Metastatic Breast Carcinoma in the Brain (tissue), 10 donors: ENCODE measurements around a stretch of chr2.

DNA sequence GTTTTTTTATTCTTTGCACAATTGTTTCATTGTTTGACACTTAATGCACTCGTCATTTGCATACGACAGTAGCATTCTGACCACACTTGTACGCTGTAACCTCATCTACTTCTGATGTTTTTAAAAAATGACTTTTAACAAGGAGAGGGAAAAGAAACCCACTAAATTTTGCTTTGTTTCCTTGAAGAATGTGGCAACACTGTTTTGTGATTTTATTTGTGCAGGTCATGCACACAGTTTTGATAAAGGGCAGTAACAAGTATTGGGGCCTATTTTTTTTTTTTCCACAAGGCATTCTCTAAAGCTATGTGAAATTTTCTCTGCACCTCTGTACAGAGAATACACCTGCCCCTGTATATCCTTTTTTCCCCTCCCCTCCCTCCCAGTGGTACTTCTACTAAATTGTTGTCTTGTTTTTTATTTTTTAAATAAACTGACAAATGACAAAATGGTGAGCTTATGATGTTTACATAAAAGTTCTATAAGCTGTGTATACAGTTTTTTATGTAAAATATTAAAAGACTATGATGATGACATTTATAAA is 2.1 kb downstream of the RHOB start:
- PRO-cap, 10 experiments: peak in 1 of 10 experiments; most common plus-strand start position 361 of the sequence (in 1); most common minus-strand start position 332 of the sequence (in 1)

DNA sequence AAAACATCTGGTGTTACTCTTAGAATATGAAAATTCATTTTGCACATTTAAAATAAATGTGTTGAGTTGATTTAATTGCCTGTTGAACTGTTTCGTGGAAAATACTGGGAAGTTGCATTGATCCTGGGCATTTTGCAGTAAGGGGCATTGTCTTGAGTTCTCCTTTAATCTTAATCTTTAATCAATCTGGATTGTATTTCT is 4.2 kb downstream of the RHOB start:
- PRO-cap, 10 experiments: peak in 1 of 10 experiments; most common plus-strand start position 88 of the sequence (in 1)

DNA sequence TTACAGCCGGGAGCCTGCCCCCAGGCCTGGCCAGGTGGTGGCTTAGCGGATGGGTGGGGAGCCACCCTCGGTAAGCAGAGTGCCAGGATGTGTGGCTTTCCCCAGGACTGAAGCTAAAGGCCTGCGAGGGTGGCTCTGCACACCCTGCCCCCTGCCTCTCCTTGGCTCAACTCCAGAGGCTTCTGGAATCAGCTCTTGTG is 79.8 kb downstream of the RHOB start:
- PRO-cap, 10 experiments: peak in 2 of 10 experiments; most common minus-strand start position 109 of the sequence (in 1)

DNA sequence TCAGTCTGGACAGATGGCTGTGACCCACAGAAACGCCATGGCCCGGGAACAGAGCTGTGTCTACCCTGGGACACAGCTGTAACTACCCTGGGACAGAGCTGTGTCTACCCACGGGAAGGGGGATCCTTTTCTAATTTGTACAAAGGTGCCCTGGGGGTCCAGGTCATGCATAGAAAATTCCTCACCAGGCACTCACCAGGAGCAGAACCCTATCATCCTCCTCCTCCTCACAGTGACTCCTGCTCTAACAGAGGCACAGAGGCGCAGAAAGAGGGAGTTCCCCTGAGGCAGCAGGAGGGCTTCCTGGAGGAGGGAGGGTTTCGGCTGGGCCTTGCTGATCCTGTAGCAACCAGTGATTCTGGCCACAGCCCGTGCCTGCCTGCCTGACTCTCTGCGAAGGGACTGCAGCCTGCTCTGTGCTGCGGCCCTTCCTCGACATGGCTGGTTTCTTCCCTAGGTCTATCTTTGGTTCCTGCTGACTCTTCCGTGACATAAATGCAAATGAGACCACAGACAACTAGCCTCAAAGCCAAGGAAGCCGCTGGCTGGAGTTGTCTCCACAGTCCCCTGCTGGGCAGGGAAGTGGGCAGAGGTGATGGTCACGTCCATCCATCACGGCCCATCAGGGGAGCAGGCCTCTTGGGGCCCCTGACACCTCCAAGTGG is 55.6 kb downstream of the HS1BP3 start:
- PRO-cap, 10 experiments: peak in 10 of 10 experiments; most common plus-strand start position 562 of the sequence (in 6); most common minus-strand start position 404 of the sequence (in 3)

- PRO-cap, 10 experiments: no peak in any of the 10 experiments
Observed at GRCh38 chr2:20635614-20636165, 15.2 kb downstream of the HS1BP3 start.

DNA sequence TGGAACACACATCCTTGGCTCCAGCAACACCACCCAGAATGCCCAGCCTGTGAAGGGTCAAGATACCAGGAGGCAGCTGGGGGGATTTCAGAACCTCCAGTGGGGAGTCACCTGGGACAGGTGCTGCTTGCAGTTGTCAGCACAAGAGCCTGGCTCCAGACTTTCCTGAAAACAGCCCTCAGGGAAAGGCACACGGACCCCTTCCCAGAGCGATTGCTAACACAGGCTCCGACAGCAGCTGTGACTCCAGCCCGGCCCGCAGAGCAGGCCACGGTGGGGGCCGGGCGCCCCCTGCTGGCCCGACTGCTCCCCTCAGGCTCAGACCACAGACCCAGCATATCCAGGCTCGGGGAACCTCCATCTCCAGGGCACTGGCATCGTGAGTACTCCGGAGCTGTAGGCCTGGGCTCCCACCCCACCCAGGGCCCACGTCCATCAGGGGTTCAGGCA is 8.6 kb downstream of the HS1BP3 start:
- PRO-cap, 10 experiments: no peak in any of the 10 experiments

- PRO-cap, 10 experiments: no peak in any of the 10 experiments
Observed at GRCh38 chr2:20796465-20796918, 26.4 kb downstream of the LDAH start.

DNA sequence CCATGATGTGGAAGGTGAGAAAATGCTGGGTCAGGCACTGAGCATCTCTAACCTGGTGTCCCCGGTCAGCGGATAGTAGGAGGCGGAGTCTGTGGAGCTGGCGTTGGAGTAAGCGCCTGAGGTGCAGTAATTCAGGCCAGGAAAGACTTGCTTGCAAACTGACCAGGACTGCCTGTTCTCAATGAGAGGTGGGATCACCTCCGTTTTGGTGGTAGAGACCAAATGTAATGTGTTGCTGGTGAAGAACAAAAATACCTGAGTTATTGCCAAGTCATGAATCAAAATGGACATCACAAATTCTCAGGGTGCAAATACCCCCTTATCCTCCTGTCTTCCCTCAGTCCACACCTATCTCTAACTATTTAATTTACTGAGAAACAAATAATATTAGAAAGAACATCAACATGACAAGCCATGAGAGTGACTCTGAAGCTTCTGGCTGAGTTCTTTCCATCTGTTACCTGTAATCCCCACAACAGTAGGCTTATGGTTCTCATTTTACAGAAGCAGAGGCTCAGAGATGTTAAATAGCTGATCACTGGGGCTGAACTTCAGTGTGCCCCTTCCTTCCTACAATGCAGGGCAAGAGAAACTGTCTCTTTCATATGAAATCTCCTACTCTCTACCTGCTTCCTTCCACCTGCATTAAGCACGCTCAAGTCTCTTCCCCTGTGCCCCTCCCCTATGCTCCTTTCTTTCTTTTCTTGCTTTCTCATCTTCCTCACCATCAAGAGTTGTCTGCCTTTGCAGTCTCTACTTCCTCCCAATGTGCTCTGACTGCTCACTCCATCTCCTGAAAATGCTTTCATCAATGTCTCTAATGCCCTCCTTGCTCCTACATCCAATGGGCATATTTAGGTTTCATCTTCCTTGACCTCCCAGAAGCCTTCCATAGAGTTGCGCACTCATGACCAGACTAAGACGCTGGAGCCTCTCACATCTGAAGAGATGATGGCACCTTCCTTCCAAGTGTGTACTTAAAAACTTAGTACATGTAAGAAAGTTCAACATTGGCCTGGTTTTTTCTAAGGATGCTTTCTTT is 23.9 kb downstream of the APOB start:
- PRO-cap, 10 experiments: no peak in any of the 10 experiments

DNA sequence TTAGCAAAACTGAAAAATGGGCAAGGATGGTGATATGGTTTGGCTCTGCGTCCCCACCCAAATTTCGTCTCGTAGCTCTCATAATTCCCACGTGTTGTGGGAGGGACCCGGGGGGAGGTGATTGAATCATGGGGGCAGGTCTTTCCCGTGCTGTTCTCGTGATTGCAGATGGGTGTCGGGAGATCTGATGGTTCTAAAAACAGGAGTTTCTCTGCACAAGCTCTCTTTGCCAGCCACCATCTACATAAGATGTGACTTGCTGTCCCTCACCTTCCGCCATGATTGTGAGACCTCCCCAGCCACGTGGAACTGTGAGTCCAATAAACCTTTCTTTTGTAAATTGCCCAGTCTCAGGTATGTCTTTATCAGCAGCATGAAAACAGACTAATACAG is 4.0 kb downstream of the APOB start:
- PRO-cap, 10 experiments: no peak in any of the 10 experiments

DNA sequence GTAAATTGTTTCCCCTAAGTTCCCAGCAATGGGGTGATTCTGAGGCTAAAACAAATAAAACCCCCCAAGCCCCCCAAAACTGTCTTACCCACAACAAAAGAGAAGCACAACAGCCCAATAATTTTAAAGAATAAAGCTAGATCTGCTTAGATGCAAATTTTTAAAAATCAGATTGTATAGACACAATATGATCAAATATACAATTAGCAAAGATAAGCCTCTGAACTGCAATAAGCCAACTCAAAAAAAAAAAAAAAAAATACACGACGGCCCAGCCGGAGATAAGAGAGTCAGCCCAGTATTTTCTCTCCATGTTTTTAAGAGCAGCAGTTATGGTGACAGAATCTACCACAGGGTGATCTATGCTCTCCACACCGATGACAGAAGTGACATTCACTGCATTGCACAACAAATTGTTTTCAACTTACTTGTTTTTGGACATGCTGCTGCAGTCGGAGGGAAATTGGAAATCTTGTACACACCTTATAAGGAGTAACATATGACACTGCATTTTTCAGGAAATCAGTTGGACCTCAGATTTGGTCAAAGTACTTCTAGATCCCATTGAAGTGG is 23.1 kb upstream of the APOB start:
- PRO-cap, 10 experiments: no peak in any of the 10 experiments

DNA sequence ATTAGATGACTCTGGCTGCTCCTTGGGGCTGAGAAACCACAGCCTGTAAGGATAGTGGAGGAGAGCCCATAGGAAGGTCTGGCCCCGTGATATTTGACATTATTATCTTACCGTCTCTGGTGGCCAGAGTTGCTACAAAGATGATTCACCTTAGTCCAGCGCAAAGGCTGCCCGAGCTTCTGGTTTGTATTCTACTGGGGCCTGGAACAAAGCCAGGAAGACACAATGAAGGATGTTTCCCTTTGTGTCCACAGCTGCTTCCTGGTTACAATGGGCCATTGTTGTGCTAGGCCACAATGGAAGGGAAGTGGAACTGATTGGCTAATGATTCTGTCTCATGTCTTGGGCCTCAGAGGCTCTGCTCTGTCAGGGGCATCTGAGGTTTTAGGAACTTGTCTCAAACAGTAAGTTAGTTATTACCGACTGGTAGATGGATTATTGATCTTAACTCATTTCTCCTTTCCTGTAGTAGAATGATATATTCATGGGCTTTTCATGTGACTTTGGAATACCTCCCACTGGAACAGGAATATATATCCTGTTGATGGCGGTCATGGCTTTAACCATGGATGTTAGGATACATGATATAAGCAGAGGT is 132.3 kb downstream of the TDRD15 start:
- PRO-cap, 10 experiments: no peak in any of the 10 experiments

DNA sequence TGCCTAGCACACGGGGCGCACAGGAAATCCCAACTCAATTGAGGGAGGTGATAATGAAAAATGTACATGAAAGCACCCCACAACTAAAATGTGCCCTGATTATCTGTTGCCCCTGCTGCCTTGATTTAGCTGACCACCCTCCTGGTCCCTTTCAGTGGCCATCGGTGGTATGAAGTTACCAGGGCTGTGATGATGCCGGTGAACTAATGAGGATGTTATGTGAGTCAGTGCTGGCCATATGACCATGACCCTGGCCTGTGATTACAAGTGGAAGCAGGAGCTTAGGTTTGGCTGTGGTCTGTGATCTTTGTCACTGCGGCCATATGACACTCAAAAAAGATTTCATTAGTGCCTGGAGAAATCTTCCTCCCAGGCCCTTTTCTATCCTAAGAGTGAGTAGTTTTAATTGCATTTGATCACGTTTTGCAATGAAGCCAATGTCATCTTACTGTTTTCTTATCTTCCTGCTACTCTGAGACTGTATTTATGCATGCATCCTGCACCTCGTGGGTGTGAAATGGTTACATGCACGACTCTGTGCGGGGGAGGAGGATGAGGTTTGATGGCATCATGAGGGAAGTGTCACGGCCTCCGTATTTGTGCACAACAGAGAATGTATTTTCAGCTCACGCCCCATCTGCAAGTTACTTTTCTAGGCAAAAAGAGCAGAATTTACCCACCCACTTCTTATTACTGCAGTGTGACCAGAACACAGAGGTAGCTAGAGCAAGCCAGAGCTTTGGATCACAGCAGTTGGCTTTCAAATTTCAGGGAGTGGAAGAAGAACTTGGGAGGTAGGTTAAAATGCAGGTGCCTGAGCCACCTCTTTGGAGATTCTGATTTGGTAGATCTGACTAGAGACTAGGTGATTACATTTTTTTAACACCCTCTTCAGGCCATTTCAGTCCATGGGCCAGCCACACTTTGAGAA is 145.0 kb downstream of the TDRD15 start:
- PRO-cap, 10 experiments: no peak in any of the 10 experiments

- PRO-cap, 10 experiments: no peak in any of the 10 experiments
Observed at GRCh38 chr2:23452974-23453218, 67.9 kb downstream of the KLHL29 start.

DNA sequence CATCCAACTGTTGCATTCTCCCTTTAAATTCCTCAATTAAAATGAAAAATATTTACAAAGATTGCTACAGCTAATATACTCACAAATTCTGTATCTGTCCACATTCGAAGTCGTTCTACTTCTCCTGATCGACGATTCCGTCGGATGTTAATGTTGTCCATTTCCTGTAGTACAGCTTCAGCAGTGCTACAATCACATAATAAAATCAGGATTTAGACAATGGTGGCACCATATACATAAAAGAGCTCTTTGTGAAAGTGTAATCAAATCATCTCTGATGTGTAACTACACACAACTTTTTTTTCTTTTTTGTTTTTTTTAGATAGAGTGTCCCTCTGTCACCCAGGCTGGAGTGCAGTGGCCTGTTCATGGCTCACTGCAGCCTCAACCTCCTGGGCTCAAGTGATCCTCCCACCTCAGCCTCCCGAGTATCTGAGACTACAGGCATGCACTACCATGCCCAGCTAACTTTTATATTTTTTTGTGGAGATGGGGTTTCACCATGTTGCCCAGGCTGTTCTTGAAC is 41.2 kb downstream of the ATAD2B start:
- PRO-cap, 10 experiments: no peak in any of the 10 experiments

- PRO-cap, 10 experiments: no peak in any of the 10 experiments
Observed at GRCh38 chr2:24096264-24096937, 11.8 kb upstream of the TP53I3 start.

DNA sequence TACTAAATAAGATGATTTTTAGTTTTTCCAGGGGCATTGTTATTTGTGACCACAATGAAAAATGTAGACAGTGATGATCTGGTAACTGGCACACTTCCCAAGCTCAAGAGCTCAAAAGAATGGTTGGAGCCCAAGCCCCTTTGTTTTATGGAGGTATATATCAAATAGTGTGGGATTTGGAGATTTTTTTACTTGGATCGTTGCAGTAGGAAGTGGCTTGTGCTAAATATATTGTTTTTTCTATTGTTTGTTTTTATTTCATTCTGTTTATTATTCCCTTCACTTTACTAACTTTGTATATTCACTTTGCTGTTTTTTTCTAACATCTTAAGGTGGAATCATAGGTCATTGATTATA is 1.0 kb downstream of the FAM228B start:
- PRO-cap, 10 experiments: no peak in any of the 10 experiments

GRCh38 chr2:24771944-24772690 is 21.1 kb downstream of the PTRHD1 start:
- PRO-cap, 10 experiments: no peak in any of the 10 experiments

DNA sequence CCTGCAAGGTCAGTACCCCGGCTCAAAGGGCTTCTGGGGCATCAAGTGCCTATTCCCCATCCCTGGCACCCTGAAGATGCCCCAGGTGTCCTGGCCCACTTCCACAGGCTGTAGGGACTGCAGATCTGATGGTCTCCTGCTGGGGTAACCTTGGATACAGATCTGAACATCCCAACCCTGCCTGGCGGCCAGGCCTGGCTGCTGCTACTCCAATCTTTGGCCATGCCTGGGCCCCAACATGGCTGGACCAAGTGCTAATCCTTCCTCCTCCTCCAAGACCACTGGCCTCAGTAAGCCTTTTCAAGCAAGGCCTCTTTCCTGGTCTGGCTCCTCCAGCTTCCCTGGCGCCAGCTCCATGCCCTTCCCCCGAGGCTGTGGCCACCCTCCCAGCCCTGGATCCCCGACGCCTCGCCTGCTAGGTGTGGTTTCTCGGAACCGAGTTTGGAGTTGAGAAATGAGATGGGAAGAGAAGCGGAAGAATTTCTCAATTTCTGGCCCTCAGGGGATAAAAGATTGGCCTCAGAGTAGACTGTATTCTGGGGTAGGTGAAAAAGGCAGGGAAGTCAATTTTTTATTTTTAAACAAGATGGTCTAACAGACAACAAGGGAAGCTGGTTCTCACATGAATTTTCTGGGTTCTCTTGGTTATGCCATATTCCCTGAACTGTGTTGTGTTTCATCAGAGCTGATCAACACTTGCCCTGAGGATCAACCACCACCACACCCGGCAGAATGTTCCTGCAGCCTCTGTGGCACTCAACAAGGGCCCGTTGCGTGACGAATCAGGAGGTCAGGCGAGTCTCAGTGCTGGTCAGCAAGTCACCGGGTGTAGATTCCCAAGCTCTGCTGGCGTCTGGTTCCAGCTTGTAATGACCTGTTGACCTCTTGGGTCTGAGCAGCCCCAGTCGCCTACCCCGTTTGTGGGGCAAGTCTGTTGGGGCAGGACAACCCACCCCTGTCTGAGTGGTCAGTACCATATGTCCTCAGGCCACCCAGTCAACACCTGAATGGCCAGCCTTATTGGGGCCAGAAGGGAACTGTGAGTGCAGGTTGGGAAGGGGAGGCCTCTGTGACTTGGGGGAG is 46.3 kb downstream of the ADCY3 start:
- PRO-cap, 10 experiments: peak in 2 of 10 experiments; most common plus-strand start position 797 of the sequence (in 1); most common minus-strand start position 357 of the sequence (in 1)

DNA sequence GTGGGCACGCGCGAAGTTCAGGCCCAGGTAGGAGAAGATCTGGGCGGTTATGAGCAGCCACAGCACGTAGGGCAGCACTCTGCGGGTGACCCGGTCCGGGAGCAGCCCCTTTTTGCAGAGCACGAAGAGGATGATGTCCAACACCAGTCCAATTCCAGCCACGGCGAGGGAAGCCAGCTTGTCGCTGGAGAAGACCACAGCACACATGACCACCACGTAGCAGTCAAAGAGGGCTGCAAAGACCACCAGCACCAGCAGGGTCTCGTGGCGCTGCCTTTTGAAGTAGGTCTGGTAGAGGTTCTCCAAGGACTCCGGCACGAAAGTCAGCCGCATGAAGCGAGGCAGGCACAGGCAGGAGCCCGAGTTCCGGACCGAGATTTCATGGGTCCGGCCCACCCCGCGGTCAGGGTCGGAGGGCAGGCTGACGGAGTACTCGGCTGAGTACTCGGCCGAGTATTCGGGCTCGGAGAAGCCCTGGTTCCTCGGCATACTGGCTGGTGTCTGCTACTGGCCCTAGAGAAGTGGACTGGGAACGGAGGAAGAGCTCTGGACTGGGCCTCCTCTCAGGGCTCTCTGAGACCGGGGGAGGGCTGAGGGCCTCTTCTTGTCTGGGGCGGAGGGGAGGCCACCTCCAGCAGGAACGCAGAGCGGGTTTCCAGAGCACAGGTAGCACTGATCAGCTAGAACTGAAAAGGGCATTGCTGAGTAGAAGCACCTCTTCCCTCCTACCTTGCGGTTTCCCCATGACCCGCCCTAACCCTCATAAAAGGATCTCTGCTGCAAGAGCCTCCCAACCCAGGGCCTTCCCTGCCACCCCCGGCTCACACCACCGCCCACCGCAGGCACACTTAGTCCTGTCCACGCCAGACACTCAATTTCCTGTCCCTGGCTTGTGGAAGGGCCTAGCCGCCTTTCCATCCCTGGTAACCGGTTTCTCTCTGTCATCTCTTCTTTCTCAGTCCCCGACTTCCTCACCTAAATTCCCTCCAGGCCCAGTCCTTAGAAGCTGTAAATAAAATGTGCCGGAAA is 1.2 kb downstream of the ADCY3 start:
- PRO-cap, 10 experiments: peak in 1 of 10 experiments; most common plus-strand start position 944 of the sequence (in 1); most common minus-strand start position 674 of the sequence (in 1)

DNA sequence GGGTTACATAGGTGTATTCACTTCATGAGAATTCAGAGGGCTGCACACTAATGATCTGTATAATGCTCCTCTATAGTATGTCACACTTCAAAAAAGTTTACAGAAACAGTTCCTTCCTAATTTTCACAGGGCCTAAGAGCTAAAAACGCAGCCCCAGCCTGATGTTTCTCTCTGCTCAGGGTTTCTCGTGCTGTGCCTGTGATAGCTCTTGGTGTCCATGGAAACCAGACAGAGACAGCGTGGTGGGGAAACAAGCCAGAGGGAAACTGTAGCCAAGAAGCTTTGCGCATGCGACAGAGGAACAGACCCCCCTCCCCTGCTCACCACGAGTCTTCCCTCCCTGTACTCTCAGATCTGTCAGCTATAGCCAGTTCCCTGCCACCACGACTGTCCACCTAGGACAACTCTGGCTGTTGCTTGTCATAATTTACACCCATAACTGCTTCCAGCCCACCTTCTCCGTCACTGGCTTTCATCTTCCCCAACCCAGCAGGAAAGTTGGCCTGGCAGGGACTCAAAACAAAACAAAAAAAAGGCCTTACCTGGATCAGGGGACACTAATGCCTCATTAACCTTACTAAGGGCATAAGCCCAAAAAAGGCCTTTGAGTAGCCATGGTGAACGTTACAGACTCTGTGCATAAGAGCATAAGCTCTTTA is 13.2 kb upstream of the DNAJC27 start:
- PRO-cap, 10 experiments: peak in 1 of 10 experiments; most common plus-strand start position 360 of the sequence (in 1)